GM19239 (cell line): Measurements from ENCODE around the gene SCARF1.

DNA sequence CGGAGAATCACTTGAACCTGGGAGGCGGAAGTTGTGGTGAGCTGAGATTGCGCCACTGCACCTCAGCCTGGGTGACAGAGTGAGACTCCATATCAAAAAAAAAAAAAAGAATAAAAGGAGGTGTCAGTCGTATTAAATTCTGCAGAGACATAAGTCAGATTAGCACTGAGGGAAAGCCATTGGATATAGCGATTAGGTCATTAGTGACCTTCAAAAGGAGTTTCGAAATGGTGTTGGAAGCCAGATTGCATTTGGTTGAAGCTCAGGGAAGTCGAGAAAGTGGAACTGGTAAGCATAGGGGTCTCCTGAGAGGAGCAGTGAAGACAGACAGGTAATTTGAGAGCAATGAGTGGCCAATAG, 4.7 kb upstream of the YWHAE start:
- RRBS = no CpG with 5 or more reads among the region's 7 CpGs

DNA sequence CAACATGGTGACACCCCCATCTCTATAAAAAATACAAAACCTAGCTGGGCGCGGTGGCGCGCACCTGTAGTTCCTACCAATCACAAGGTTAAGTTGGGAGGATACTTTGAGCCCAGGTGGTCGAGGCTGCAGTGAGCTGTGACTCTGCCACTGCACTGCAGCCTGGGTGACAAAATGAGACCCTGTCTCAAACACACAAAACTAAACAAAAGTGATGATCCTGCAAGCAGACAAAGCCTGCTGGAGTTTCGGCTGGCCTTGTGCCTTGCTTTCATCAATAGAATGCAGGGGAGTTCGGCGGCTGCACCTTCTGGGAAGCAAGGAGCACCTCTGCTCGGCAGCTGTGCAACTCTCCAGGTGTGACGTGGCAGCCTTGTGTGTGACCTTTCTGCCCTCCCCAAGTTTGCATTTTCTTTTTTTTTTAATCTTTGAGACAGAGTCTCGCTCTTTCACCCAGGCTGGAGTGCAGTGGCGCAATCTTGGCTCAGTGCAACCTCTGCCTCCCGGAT, 12.5 kb upstream of the YWHAE start:
- RRBS = no CpG with 5 or more reads among the region's 13 CpGs

DNA sequence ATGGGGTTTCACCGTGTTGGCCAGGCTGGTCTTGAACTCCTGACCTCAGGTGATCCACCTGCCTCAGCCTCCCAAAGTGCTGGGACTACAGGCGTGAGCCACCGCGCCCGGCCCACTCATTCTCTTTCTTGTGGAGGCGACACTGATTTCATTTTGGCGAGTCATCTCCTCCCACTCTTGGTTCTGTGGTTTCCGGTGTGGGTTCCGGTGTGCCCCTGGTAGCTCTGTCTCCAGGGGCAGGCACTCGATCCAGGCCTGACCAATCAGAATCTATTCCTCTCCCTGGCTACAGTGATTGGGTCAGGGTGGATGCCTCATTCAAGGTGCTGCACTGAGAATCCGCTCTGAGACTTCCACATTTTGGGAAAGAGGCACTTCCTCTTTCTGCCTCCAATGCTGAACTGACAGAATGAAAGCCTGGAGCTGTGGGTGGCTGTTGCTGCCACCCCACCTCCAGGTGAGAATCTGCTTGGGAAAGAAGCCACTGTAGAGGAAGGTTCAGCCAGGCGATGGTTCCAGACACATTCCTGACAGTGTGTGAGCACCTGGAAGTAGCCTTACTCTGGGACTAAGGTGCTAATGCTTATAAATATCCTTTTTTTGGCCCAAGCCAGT, 7.2 kb upstream of the CRK start:
- RRBS = 4% methylated on average over 3 of the region's 12 CpGs

DNA sequence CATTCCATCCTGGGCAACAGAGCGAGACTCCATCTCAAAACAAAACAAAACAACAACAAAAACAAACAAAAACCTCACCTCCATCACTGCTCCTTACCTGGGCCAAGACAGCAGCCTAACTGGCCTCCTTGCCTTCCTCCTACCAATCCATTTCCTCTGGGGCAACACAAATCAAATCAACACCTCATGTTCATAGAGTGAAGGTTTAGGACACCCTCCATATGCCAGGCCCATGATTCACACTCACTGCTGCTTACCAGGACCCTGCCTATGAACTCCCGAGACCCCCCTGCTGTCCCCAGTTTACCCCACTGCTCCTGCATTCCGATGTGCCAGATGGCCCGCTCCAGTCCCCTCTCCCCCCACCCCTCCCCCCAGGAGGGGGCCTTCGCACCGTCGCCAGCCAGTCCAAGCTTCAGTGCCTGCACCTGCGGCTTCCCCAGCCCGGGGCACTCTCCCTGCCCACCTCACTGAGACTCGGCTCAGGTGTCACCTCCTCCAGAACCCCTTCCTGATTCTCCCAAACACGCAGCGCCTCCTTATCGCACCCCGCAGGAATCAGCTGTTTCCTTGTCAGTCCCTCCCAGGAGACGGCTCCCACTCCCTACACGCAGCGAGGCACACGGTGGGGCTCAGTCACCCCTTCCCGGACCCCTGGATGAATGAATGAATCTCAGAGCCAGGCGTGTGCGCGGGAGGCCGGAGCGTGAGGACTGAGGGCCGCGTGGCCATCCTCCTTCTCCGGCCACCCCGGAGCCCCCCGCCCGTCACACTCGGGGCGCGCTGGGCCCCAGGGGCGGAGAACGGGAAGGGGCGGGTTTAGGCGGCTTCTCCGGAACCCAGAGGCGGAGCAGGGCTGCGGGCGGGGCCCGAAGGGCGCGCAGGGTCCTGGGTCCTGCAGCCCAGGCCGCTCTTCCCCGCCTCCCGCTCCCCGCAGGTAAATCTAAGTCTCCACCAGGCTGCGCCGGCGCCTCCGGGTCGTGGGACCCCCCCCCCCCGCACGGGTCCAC, 1.7 kb downstream of the MYO1C start:
- RRBS = 3% methylated on average over 22 of the region's 55 CpGs

- RRBS = no CpG with 5 or more reads among the region's 17 CpGs
These were observed 11.9 kb downstream of the INPP5K start for GRCh38 chr17:1504219-1505237.

DNA sequence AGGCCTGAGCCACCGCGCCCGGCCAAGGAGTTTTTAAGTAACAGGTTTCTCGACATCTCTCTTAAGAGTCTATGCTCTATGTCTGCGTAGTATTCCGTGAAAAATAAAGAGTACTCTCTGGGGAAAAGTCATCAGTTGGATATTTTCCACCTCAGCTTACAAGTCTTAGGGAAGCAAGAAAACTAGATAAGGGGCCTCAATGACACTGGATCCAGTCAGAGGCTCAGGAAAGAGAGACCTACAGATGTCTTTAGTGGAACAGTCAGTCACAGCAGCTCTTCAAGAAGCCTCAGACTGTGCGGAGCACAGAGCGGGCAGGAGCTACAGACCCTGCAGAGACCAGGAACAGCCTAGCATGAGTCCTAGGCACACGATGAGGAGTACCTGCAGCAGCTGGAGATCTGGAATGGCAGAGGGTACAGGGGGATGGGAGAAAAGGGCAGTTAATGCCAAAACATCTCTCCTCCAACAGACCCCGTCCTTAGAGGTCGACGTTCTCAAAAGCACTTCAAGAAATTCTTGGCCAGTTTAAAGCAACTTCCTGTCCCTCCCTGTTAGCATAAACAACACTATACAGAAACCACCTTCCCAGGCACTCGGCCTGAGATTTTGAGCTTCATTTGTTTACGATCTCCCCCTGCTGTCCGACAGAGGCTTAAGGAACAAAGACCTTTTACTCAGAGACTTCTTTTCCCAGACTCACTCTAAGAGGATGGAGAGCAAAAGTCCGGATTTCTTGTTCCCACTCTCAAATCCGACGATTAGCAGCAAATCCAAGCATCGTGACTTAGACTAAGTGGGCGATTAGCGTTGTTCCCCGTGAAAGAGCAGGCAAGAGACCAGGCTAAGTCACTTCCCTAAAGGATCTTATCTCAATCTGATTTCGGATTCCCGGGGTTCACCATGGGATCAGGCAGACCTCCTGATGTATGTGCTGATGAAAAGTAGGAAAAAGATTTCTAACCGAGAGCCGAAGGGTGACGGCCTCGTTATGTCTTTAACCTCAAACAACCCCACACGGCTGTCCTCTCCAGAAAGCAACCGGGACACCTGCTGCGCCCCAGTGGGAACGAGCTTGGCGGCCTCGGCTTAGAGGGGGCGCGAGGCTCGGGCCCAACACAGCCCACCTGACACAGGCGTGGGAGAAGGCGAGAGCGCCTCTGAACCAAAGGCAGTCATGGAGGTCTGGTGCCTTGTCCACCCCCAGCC, 823 bp downstream of the INPP5K start:
- RRBS = no CpG with 5 or more reads among the region's 40 CpGs

GRCh38 chr17:1542523-1543325, 19.9 kb downstream of the PITPNA start:
- RRBS = no CpG with 5 or more reads among the region's 15 CpGs

DNA sequence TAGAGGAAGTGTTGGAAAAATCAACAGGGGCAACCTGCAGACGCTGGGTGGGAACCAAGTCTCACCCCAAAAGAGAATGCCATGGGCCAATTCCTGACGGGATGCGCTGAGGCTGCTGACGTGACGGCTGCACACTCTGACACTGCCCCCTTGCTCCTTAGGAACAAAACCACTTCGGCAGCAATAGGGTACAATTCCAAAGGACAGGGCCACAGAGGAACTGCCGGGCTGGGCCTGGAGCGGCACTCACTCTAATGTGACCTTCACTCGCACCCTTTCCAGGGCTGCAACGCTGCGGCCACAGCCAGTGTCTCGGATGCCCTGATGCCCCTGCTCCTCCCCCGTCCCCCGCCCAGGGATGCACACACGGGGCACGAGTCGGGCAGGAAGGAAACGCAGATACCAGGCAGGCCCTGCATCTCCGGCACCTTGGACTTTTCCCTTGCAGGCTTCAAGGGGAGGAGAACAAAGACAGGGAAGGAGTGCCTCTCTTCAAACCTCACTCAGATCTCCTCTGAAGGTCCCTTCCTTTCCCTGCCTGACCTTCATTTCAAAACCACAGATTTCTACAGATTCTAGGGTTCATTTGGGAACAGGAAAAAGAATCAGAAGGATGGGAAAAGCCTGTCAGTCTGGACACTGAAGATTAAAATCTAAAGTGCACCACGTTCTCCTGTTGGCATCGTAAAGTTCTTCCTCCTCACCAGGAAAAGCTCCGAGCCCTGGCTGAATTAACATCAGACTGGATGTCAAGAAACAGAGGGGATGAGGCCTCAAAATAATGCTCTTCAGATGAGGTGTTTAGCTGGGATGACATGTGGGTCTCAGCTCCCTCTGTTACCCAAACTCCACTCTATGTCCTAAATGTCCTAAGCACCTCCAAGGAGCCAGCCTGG, 2.3 kb downstream of the PITPNA start:
- RRBS = no CpG with 5 or more reads among the region's 22 CpGs

DNA sequence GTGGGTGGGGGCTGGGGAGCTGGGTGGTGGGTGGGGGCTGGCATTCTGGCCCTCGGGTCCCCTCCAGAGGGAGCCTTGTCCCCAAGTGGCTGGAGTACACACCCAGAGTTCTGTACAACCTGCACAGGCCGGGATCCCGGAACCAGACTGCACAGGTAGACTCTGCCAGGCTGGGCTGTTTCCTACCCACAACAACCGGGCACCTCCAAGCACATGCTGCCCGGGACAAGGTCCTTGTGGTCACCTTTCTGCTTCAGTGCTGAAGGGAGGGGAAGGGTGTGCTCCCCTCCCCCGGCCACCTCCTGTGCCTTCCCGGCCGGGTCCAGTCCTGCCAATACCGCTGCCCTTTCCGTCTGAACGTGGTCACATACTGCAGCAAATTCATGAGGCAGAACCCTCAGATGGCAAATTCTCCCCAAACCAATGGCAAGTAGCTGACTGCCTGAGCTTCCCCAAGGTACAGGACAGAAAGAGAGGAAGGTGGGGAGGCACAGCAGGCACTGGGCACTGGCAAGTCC, 23.0 kb downstream of the SLC43A2 start:
- RRBS = 51% methylated on average over 4 of the region's 11 CpGs

GRCh38 chr17:1644827-1645546, 545 bp downstream of the SCARF1 start:
- RRBS = no CpG with 5 or more reads among the region's 16 CpGs

- RRBS = no CpG with 5 or more reads among the region's 14 CpGs
These were observed at the start of gene SCARF1 for GRCh38 chr17:1645579-1646067. Gene SCARF1 (minus strand): TSS chr17:1645732.

GRCh38 chr17:1746766-1747658, 4.3 kb downstream of the SERPINF2 start:
- RRBS = no CpG with 5 or more reads among the region's 38 CpGs

DNA sequence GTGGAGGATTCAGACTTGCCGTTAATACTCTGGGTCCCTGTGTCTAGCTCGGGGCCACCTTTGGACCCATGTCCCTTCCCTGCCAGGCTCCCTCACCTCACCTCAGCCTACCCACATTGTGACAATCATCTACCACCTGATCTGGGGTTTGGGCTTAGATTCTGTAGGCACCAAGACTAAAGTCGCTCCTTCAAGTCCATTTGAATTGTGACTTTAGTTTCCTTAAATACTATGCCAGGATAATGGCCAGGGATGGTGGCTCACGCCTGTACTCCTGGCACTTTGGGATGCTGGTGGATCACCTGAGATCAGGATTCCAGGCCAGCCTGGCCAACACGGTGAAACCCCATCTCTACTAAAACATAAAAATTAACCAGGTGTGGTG, 1.8 kb downstream of the SERPINF1 start:
- RRBS = no CpG with 5 or more reads among the region's 5 CpGs

GRCh38 chr17:2058284-2059802, 3.9 kb downstream of the HIC1 start:
- RRBS = 3% methylated on average over 20 of the region's 127 CpGs

DNA sequence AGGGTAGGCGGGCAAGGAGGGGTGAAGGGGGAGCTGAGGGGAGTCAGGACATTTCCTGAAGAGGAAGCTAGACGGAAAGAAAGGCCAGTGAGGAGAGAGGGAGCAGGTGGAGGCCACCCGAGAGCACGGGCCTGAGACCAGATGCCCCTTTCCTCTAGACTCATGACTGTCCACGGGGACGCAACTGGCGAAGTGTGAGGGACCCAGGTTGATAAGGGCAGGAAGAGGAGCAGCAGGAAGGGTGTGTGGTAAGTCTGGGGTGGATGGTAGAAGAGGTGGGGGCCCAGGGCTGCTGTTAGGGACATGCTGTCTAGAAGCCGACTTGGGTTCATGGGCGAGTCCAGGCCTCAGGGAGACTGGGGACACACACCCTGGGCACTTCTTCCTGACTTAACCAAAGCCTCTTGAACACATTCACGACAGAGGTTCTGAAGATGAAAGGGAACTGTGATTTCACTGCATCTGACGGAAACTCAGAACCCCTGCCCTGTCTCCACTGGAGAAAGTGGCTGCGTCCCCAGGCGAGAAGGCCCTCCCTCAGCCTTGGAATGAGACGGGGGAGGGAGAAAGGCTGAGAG, 5.8 kb downstream of the HIC1 start:
- RRBS = no CpG with 5 or more reads among the region's 14 CpGs

DNA sequence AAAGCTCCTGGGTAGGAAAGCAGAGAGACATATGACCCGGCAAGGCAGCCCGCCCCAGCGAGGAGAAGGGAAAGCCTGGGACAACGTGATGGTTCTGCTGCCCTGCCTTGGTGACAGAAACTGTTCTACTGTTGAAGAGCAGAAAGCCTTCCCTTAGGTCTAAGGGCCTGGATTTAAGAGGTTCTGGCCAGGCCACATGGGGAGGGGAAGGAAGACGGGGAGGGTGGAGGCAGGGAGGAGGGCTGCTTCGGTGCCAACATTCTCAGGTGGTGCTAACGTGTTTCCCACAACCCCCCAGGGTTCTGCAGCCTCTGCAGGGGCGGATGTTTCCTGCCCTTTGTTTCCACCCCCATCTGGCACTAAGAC, 12.5 kb downstream of the HIC1 start:
- RRBS = no CpG with 5 or more reads among the region's 8 CpGs

DNA sequence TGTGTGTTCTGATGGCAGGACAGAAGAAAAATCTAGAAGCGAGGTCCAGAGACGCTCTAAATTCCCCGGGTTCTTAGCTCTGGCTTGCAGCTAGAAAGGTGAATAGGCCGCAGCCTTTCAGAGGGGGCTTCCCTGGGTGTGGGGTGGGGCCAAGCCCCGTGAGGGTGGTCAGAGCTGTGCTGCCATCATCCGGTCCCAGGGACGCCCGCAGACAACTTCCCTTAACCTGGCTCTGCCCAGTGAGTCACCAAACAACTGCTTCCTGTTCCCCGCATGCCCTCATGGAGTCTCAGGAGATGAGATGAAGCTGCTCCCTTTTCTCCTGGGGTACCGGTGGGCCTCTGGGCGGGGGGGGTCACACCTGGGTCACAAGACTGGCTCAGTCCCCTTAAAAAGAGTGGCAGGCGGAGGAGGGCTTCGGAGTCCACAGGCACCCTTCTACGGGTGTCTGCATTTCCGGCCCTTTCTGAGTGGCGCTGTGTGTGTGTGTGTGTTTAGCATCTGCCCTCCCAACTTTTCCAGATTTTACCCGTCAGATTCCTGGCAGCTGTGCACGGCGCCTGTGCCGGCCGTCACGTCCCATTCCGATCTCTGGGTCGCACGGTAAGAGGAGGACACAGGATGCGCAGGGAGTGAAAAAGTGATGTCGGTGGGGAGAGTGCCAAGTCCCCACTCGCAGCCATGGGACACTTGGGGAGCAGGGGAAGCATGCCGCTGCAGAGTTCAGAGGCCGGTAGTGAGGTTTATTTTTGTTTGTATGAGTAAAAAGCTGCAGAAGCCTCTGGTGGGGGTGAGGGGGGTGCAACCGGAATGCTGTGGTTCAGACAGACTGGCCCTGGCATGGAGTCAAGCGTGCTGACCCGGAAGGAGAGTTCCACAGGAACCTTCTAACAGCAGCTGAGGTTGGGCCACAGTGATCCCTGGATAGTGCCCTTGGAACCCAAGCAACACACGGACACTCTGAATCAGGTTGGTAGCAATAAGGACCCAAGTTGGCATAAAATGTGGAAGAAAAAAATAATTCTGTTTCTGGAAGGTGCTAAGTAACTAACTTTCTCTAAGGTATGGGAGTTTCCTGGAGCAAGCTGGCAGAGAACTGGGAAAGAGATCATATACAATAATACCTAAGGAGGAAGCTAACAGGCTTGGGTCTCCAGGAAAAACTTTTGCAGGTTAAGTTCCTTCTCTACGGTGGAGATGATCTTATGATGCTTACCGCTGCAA, 16.9 kb downstream of the HIC1 start:
- RRBS = 80% methylated on average over 4 of the region's 36 CpGs

DNA sequence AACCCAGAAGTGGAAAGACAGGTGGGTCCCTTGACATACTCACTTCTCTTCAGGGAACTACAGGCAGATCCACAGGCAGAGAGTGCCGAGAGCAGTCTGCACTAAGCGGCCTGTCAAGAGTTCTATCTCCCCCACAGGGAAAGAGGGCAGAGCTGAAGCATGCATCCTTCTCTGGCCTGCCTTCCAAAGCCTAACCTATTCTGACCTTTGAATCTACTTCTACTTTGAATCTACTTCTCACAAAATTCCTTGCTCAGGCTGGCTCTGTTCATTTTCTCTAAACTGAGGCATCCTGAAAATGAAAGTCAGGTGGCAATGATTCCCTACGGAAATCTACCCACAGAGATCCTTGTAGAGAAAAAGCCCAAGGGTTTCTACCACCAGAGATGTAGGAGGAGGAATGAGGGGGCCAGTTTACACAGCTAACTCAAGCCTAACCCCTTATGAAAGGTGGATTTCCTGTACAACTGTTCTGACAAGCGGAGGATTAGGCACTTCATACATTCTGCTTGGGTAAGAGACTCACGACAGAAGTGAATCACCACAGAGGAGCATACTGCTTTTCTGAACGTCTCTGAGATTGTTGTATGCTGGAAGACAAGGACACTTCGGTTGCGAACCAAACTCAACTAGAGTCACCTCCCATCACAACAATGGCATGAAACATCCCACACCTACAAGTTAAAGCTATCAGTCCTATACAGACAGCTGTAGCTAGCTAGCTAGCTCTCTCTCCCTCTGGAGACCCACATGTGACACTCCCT, 72.8 kb downstream of the SMG6 start:
- RRBS = no CpG with 5 or more reads among the region's 8 CpGs

DNA sequence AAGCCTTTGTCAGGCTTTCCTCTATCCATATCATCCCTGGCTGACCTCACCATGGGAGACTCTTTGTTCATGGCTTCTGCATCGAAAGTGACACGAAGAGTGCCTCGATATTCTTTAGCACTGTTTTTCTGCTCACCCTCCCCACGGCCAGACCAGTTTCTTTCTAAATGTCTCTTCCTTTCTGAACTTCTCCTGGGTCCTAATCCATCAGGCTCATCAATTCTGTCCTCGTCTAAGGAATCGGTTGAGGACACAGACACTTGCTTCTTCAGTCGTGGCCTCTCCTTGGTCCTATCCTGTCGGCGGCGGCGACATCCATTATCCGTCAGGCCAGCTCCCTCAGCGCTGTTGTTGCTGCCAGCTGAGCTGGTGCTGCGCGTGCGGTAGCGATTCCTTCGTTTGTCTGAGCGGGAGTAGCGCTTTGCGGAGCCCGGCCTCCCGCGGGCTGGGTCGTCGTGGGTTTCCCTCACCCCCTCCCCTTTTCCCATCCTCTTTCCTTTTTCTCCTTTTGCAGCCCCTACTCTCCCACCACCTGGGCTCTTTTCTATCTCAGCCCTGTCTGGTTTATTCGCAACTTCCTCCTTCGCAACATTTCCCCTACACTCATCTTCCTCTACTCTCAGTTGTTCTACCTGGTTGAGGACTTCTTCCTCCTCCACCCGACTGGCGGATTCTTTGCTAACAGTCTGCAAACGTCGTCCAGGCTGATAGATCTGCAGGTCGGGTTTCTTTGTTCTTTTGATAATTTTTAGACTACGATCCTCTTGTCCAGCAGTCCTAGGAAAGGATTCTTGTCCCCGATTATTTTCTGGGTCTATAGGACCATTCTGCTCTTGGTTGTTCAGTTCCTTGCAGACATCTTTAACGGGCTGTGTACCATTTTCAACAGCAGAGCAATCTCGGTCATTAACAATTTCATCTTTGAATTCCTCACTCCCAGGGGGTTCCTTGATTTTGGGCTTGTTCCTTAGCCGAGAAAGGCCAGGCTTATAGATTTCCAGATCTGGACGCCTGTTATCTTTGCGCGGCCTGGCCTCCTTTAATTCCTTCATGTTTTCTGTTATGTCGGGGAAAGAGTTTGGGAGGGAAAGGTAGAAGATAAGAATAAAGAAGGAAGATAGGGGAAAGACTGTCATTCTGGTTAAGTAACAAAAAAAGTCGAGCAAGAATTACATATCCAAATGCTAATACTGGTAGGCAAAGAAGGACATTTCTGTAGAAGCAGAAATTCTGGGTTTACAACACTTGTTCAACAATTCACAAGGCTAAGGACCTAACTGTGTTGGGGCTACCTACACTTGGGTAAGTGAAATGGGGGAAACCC, 3.5 kb downstream of the SMG6 start:
- RRBS = no CpG with 5 or more reads among the region's 43 CpGs

GRCh38 chr17:2304101-2304388, 295 bp downstream of the SRR start:
- RRBS = 0% methylated on average over 6 of the region's 12 CpGs